HepG2 (cell line): Measurements from ENCODE around the gene FAM53A.

DNA sequence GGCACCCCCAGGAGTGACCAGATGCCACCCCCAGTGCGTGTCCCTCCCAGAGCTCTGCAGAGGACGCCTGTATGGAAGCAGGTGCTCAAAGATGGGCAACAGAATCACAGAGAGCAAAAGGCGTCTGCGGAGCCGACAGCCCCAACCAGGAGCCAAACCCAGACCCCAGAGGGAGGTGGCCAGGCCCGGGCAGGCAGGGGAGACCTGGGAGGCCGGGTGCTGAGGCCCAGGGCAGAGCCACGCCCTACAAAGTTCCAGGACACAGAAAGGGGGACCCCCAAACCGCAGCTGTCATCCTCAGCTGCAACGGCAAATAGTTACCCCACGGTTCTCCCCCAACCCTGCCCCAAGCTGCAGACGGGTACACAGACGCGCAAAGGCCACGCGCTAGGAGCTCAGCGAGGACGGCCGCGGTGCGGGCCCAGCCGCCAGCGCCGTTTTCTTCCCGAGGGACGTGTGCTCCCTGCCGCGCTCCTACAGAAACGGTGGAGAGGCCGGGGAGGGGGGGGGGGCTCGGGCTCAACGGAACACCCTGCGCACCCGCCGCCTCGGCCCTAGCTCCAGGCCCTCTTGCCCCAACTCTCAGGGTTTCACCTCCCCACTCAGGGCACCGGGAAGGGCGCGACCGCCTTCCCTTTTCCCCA, 1.5 kb downstream of the CTBP1 start:
- RRBS, 2 experiments, result 0 to 2% methylated on average over 1 to 4 of the region's 40 CpGs
CAGE:
- cytosol, long polyA minus RNA, result no peak
- cytosol, long polyA plus RNA, result no peak
- long polyA plus RNA, result no peak
- nucleus, long polyA minus RNA, result no peak
- nucleus, long polyA plus RNA, result no peak

GRCh38 chr4:1247911-1248629, 860 bp downstream of the CTBP1 start:
- RRBS, 2 experiments, result 1 to 2% methylated on average over 62 to 68 of the region's 93 CpGs
CAGE:
- cytosol, long polyA minus RNA, result no peak
- cytosol, long polyA plus RNA, result no peak
- long polyA plus RNA, result no peak
- nucleus, long polyA minus RNA, result no peak
- nucleus, long polyA plus RNA, result no peak

- RRBS, 2 experiments, result 27 to 73% methylated on average over 1 to 7 of the region's 61 CpGs
CAGE:
- cytosol, long polyA minus RNA, result start-site peak on the plus strand at chr4:1249749-1250101, 23 reads
- cytosol, long polyA plus RNA, result start-site peak on the minus strand at chr4:1250192-1250435, 42 and 35 reads in 2 replicates
- long polyA plus RNA, result start-site peak on the minus strand at chr4:1250216-1250506, 17 and 16 reads in 2 replicates
- nucleus, long polyA minus RNA, result no peak
- nucleus, long polyA plus RNA, result no peak
These were observed 935 bp upstream of the CTBP1 start for GRCh38 chr4:1249562-1250567.

GRCh38 chr4:1324009-1324765, 22.8 kb upstream of the UVSSA start:
- RRBS, 2 experiments, result no CpG with 5 or more reads among the region's 8 CpGs
CAGE:
- cytosol, long polyA minus RNA, result no peak
- cytosol, long polyA plus RNA, result no peak
- long polyA plus RNA, result no peak
- nucleus, long polyA minus RNA, result no peak
- nucleus, long polyA plus RNA, result no peak

GRCh38 chr4:1519784-1520149, 113.5 kb upstream of the NKX1-1 start:
- RRBS, 2 experiments, result no CpG with 5 or more reads among the region's 18 CpGs
CAGE:
- cytosol, long polyA minus RNA, result no peak
- cytosol, long polyA plus RNA, result no peak
- long polyA plus RNA, result no peak
- nucleus, long polyA minus RNA, result no peak
- nucleus, long polyA plus RNA, result no peak

DNA sequence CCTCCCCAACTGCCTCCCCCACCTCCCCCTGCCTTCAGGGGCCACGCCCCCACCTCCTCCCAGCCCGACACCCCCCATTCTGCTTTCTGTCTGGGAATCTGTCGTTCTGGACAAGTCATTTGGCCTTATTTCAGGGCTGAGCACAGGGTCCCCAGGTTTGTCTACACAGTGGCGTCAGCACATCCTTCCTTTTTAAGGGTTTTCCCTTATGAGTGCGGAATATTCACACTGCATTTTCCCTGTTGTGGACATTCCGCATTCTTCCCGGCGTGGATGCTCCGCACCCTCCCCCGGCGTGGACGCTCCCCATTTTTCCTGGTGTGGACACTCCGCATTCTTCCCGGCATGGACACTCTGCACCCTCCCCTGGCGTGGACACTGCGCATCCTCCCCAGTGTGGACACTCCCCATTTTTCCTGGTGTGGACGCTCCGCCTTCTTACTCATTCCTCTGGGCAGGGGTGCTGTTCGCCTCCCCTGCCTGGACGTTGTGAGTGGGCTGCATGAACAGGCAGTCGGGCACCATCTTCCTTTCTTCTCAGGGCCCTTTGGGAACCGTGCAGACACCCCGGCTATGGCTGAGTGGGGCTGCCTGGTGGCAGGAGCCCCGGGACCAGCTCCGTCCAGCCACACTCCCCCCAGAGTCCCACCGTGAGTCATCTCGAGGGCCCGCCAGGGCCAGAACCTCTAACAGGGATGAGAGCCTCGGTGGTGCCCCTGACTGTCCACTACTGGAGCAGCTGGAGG, 135.6 kb upstream of the NKX1-1 start:
- RRBS, 2 experiments, result 92% methylated on average over 6 of the region's 29 CpGs; no CpG with 5 or more reads in 1 of the 2 experiments
CAGE:
- cytosol, long polyA minus RNA, result no peak
- cytosol, long polyA plus RNA, result no peak
- long polyA plus RNA, result no peak
- nucleus, long polyA minus RNA, result no peak
- nucleus, long polyA plus RNA, result no peak

- RRBS, 2 experiments, result 52 to 61% methylated on average over 8 of the region's 44 CpGs
CAGE:
- cytosol, long polyA minus RNA, result no peak
- cytosol, long polyA plus RNA, result no peak
- long polyA plus RNA, result no peak
- nucleus, long polyA minus RNA, result no peak
- nucleus, long polyA plus RNA, result no peak
These were observed 115.3 kb downstream of the FAM53A start for GRCh38 chr4:1568712-1569330.

DNA sequence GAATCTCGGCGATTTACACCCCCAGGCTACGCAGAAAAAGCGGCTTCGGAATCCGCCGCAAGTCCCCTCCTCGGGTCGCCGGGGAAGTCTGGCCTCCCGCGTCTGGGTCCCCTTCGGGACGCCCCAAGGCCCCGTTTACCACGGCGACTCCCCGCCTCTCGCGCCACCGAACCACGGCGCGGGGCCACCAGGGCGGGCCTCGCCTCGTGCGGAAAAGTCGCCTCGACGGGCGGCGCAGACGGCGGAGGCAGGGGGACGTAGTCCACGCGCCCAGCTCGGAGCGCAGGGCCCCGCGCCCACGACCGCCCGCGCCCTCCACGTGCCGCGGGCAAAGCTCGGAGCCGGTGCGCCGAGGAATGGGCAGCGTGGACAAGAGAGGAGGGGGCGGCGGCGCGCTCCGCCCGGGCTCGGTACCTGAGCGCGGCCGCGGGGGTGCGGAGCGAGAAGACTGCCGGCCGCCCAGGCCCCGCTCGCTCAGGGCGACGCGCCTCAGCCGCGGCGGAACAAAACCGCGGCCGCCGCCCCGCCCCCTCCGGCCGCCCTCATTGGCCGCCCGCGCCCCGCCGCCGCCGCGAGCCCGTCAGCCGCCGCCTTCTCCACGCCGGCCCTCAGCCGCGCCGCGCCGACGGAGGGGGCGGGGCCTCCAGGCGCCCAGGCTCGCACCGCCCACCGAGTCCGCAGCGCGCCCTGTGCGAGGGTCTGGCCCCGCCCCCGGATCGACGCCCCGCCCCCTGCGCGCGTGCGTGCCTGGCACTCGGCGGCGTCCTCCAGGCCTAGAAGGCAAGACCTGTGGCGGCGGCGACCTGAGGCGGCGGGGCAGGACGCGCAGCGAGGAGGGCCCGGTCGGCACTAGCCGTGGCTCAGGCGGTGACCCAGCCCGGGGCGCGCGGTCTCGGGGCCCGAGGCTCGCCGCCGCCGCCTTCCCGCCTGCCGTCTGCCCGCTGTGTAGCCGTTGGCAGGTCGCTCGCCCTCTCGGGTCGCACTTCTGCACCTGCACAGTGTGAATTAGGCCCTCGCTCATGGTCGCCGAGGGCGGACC, at the start of gene FAM53A:
TSS of gene FAM53A (minus strand) at position 495 of the 1,039 bp plus-strand sequence.
- RRBS, 2 experiments, result 12 to 16% methylated on average over 58 to 64 of the region's 158 CpGs
CAGE:
- cytosol, long polyA minus RNA, result no peak
- cytosol, long polyA plus RNA, result no peak
- long polyA plus RNA, result no peak
- nucleus, long polyA minus RNA, result no peak
- nucleus, long polyA plus RNA, result no peak

DNA sequence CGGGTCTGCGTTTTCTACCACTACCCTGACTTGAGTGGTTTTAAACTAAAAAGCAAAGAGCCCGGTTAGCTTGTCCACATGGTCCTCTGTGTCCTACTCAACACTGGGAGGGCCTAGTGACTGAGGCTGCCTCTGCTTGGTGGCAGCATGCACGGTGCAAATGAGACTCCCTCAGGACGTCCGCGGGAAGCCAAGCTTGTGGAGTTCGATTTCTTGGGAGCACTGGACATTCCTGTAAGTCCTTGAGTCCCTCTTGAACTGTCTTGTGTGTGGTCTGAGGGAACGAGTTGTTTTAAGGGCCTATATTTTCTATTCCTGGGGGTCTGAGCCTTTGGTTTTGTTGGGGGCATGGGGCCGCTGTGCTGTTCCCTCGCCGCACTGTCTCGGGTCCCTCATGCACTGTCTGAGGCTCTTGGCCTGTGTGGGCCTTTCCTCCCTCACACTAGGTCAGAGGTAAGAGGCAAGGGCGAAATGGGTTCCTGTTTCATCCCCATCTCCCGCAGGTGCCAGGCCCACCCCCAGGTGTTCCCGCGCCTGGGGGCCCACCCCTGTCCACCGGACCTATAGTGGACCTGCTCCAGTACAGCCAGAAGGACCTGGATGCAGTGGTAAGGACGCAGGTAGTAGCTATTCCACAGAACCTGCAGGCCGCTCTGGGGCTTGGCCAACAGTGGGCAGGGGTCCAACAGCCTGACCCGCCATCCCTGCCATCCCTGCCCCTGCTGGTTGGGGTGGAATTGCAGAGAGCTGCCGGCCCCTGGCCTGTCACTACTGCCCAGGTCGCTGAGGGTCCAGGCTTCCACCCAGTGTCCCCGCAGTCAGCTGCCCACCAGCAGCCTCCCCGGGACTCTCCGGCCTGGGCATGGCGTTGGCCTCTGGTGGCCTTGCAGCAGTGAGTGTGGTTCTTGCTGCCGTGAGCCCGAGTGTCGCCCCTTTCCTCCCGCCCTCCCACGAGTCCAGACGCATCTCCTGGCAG, 16.1 kb downstream of the TACC3 start:
- RRBS, 2 experiments, result 97 to 98% methylated on average over 3 to 5 of the region's 33 CpGs
CAGE:
- cytosol, long polyA minus RNA, result no peak
- cytosol, long polyA plus RNA, result no peak
- long polyA plus RNA, result no peak
- nucleus, long polyA minus RNA, result no peak
- nucleus, long polyA plus RNA, result no peak

DNA sequence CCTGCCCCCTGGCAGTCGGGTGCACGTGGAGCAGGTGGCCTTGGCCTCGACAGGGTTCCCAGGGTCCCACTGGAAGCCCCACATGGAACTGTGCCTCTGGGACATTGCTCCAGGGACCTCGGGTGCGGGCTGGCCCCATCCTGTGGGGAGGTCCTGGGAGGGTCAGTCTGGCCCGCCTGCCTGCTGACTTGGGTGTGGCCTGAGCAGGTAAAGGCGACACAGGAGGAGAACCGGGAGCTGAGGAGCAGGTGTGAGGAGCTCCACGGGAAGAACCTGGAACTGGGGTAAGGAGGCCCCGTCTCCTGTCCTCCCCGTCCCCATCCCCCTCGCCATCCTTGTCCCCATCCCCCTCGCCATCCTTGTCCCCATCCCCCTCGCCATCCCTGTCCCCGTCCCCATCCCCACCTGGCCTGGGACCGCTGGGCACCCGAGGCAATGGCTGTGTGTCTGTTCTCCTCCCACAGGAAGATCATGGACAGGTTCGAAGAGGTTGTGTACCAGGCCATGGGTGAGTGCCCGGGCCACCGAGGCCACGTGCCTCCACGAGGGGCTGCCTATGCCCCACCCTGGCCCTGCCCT, 18.3 kb downstream of the TACC3 start:
- RRBS, 2 experiments, result no CpG with 5 or more reads among the region's 22 CpGs
CAGE:
- cytosol, long polyA minus RNA, result no peak
- cytosol, long polyA plus RNA, result no peak
- long polyA plus RNA, result no peak
- nucleus, long polyA minus RNA, result no peak
- nucleus, long polyA plus RNA, result no peak

DNA sequence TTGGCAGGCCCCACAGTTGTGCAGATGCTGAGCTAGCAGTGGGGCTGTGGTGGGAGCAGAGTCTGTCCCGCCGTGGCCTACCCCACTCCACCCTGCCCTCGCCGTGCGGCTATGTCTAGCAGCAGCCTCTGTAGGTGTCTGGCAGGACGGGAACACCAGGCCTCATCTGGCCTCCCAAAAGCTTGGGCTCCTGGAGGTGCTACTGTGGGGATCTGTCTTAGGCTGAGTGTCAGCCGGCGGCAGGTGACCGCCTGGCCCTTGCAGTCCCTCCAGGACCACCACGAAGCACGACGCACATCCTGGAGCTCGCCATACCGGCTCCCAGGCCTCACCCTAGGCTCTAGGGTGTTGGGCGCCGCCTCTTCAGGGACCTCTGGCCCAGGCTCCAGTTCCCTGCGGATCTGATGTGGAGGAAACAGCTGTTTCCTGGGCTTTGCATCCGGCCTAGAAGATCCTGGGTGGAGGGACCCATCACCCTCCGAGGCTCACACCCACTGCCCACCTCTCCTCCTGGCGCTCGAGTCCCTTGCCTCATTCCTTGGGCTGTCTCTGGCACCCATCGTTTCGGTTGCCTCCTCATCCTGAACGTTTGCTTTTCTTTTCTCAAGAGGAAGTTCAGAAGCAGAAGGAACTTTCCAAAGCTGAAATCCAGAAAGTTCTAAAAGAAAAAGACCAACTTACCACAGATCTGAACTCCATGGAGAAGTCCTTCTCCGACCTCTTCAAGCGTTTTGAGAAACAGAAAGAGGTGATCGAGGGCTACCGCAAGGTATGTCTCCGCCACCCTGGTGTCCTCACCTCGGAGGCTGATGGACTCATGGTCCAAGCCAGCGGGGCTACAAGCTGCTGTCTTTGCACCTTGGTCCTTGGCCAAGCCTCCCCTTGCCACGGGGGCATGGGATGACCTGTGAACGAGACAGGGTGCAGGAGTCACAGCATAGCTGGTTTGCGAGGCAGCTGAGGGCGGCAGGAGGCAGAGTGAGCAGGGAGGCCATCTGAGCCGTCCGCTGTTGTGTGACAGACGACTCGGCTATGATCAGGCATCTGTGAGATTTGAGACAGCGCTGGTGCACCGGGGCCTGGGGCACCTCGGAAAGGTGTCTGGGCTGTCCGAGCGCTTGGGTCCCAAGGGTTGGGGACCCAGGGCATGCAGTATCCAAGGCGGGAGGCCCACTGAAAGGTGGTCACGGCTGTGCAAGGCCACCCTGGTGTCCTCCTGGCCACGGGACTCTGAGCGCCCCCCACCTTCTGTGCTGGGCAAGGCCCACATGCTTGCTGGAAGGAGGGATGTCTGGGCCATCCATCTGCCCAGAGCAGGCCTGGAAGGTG, 19.4 kb downstream of the TACC3 start:
- RRBS, 2 experiments, result 96 to over 99% methylated on average over 8 of the region's 48 CpGs
CAGE:
- cytosol, long polyA minus RNA, result no peak
- cytosol, long polyA plus RNA, result no peak
- long polyA plus RNA, result no peak
- nucleus, long polyA minus RNA, result no peak
- nucleus, long polyA plus RNA, result no peak

DNA sequence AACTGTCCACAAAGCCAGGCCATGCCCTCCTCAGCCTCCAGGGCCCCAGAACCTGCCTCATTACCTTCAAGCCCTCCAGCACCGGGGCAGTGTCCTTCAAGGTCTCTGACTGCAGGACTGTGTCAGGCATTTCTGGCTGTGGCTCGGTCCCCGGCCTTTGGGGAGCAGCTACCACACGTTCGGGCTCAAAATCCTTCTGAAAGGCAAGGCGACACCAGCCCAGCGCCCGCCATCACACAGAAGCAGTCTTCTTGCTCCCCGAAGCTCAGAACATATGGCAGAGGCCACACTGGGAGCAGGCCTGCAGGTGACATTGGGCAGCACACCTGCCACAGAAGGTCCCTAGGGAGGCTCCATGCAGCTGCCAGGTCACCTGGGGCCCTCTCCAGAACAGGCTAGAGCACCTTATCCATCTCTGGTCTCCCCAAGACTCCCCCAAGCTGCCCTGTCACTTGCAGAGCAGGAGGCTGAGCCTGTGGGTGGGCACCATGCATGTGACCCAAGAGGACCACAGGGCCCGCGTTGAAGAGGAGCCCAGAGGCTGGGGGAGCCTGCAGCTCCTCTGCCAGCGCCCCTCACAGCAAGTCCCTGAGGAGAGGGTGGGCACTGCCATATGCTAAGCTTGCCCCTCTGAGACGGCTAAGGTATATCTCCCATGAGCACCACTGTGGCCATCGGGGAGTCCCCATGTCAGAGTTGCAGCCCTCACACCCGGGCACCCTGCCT, 29.2 kb downstream of the FGFR3 start:
- RRBS, 2 experiments, result 93 to 98% methylated on average over 3 of the region's 15 CpGs
CAGE:
- cytosol, long polyA minus RNA, result no peak
- cytosol, long polyA plus RNA, result no peak
- long polyA plus RNA, result no peak
- nucleus, long polyA minus RNA, result no peak
- nucleus, long polyA plus RNA, result no peak

DNA sequence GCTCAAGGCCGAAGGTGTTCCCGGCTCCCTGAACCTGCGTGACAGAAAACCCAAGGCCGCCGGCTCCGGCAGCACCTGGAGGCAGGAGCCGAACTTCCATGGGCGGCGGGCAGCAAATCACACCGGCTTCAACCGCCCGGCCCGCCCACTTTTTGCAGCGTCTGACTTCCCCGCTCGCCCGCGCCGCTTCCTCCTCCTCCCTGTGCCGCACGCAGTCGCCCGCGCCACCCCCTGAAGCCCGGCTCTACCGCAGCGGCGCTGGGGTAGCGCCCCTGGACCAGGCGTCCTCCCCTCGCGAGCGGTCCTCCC, 873 bp upstream of the NSD2 start:
- RRBS, 2 experiments, result 1% methylated on average over 18 to 22 of the region's 33 CpGs
CAGE:
- cytosol, long polyA minus RNA, result no peak
- cytosol, long polyA plus RNA, result no peak
- long polyA plus RNA, result no peak
- nucleus, long polyA minus RNA, result no peak
- nucleus, long polyA plus RNA, result no peak

DNA sequence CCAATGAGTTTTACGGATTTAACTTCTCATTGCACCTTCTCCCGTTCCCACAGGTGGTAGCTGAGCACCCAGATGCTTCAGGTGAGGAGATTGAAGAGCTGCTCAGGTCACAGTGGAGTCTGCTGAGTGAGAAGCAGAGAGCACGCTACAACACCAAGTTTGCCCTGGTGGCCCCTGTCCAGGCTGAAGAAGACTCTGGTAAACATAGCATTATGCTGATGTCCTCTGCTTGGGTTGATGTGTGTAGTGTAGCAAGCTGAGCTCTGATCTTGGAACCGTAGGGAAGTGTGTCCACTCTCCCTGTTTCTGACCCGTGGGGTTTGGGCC, 59.3 kb downstream of the NSD2 start:
- RRBS, 2 experiments, result no CpG with 5 or more reads among the region's 5 CpGs
CAGE:
- cytosol, long polyA minus RNA, result start-site peak on the plus strand centred at position 148 of the sequence, 194 bp wide, 46 reads
- cytosol, long polyA plus RNA, result no peak
- long polyA plus RNA, result no peak
- nucleus, long polyA minus RNA, result no peak
- nucleus, long polyA plus RNA, result no peak

DNA sequence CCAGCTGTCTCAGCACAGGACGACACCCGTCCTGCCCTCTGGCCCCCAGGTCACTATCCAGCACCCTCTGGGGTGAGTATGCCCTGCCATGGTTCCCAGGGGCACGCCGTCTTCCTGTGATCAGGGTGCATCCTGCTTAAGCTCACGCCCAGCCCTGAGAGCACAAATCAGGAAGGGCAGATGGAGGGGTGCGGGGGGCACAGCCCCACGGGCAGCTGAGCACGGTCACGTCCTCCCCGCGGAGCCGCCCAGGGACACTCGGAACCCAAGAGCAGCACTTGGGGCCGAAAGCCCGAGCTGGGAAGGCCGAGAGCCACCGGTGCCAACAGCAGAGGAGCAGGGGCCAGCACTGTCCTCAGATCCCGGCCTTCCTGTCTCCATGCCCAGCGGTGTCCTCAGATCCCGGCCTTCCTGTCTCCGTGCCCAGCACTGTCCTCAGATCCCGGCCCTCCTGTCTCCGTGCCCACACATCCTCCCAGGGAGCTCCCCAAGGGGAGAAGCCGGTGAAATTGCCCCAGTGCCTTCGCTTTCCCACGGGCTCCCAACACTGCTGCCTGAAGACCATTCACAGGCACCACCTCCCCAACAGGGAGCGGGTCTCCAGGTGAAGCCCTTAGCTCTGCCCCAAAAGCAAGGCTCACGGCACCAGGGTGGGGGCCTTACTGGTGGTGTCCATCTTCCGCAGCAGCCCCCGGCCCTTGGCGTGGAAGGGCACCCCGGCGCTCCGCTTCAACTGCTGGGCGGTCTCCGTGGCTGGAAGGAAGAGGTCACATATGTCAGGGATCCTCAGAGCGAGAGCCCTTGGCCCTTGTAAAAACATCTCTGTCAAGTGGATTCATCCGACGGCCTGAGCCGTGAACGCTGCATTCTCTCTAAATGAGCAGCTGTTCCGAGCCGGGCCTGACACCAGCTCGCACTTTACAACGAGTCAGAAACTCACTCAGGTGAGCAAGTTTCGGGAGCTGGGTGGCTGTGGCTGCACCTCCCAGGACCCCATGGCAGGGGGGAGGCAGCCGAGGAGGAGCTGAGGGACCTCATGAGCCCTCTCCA, 21.2 kb downstream of the NELFA start:
- RRBS, 2 experiments, result 96 to 99% methylated on average over 3 to 4 of the region's 47 CpGs
CAGE:
- cytosol, long polyA minus RNA, result no peak
- cytosol, long polyA plus RNA, result no peak
- long polyA plus RNA, result no peak
- nucleus, long polyA minus RNA, result no peak
- nucleus, long polyA plus RNA, result no peak

GRCh38 chr4:2248548-2249183, 6.7 kb upstream of the HAUS3 start:
- RRBS, 2 experiments, result no CpG with 5 or more reads among the region's 19 CpGs
CAGE:
- cytosol, long polyA minus RNA, result no peak
- cytosol, long polyA plus RNA, result no peak
- long polyA plus RNA, result no peak
- nucleus, long polyA minus RNA, result no peak
- nucleus, long polyA plus RNA, result no peak

DNA sequence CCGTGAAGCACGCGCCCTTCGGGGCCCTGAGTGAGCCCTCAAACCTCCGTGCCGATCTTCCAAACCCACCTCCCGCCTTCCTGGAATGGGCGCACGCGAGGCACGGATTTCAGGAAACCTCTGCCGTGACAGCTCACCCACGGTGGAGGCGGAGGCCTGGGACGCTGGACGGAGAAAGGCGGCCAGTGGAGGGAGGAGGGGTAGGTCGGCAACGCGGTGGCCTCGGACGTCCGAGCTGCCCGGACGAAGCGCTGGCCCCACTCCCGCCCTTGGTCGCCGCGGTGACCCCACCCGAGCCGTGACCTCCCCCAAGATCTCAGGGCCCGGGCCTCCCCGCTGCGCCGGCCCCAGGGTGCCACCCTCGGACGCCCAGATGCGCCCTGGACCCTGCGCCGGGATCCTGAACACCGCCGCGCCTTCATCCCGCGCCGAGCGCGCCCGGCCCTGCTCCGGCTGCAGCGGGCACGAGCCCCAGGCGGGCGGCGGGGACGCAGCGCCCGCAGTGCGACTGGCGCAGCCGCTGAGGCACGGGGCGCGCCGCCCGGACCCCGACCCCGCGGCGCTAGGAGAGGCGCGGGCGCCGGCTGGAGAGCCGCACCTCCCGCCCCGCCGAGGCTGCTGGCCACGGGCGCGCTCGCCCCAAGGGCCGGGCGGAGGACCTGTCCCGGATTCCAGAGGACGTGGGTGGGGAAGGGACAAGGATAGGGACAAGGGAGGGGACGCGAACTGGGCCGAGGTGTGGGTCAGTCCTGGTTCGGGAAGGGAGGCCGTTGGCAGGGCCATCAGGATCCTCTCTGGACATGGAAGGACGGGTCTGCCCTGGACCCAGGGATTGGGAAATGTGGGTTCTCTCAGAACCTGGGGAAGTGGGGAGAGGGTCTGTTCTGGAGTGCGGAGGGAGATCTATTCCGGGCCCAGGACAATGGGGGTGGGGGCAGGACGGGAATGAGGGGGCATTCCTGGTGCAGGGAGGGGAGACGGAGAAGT, 1.2 kb downstream of the ZFYVE28 start:
- RRBS, 2 experiments, result 4 to 5% methylated on average over 56 of the region's 97 CpGs
CAGE:
- cytosol, long polyA minus RNA, result no peak
- cytosol, long polyA plus RNA, result no peak
- long polyA plus RNA, result no peak
- nucleus, long polyA minus RNA, result no peak
- nucleus, long polyA plus RNA, result no peak

DNA sequence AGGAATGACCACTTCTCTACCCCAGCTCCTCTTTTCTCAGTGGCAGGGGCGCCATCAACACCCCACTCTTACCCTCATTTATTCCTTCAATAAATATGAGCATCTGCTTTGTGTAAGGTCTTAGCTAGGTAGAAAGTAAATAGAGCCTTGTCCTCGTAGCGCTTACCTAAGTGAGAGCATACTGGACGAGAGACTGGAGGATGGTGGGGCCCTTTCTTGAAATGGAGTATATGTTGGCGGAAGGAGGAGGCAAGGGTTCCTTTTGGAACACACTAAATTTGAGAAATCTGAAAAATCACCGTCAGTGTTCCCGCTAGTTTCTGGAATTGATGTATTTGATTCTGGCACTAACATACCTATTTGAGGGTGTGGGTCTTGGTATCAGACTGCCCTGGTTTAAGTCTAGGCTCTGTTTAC, 16.8 kb downstream of the RNF4 start:
- RRBS, 2 experiments, result no CpG with 5 or more reads among the region's 7 CpGs
CAGE:
- cytosol, long polyA minus RNA, result no peak
- cytosol, long polyA plus RNA, result no peak
- long polyA plus RNA, result no peak
- nucleus, long polyA minus RNA, result no peak
- nucleus, long polyA plus RNA, result no peak

- RRBS, 2 experiments, result no CpG with 5 or more reads among the region's 7 CpGs
CAGE:
- cytosol, long polyA minus RNA, result no peak
- cytosol, long polyA plus RNA, result no peak
- long polyA plus RNA, result no peak
- nucleus, long polyA minus RNA, result no peak
- nucleus, long polyA plus RNA, result no peak
These were observed 1.6 kb upstream of the FAM193A start for GRCh38 chr4:2534782-2535236.

DNA sequence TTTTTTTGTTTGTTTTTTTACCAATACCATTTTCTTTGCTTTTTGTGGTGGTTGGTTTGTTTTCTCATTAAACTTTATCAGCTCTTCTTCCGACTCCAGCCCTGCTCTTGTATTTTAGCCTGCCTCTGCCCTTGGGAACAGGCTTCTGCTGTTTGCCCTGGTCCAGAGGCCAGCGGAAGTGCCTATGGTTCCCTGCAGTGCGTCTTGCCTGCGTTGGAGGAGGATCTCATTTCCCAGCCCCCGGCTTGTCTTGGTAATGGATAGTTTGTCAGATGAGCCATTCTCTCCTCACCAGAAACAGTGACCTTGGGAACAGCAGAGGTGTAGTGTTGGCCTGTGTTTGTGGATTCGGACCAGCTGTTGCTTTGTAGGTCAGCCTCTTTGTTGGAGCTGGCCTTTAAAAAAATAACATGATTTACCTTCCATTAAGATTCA, 60.9 kb downstream of the FAM193A start:
- RRBS, 2 experiments, result no CpG with 5 or more reads among the region's 6 CpGs
CAGE:
- cytosol, long polyA minus RNA, result no peak
- cytosol, long polyA plus RNA, result no peak
- long polyA plus RNA, result no peak
- nucleus, long polyA minus RNA, result no peak
- nucleus, long polyA plus RNA, result no peak